Sternocleidomastoid (tissue), 1 donor: ENCODE results near the gene CSF2.

- PRO-cap, result no peak
Measured at GRCh38 chr5:131266430-131266704, 2.5 kb downstream of the CDC42SE2 start.

GRCh38 chr5:131274277-131274736 is 10.5 kb downstream of the CDC42SE2 start:
- PRO-cap, result no peak

DNA sequence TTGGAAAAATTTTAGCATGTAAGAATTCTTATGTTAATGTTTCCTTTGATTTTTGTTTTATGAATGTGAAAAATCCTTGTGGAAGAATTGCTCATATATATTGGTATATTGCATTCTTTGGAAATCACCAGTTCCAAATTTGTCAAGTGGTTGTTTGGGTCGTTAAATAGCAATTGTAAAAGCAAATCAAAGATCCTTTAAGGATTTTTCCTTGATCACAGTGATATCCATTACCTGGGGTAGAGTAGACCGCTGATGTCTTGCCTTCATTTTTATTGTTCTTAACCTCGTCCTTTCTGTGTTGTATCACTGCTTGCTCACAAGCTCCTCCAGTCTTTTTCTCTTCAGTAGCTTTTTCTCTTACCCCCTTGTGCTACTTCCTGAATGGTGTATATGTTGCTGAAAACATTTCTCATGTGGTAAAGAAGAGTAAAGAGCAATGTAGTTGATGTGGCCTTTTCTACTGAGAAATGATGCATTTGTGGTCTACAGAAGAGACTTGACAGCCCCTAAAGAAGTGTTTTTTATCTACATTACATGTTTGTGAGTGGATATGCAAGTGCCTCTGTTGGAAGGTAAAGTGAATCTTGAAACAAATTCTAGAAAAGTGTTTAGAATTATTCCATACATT is 17.2 kb downstream of the CDC42SE2 start:
- PRO-cap, result no peak

DNA sequence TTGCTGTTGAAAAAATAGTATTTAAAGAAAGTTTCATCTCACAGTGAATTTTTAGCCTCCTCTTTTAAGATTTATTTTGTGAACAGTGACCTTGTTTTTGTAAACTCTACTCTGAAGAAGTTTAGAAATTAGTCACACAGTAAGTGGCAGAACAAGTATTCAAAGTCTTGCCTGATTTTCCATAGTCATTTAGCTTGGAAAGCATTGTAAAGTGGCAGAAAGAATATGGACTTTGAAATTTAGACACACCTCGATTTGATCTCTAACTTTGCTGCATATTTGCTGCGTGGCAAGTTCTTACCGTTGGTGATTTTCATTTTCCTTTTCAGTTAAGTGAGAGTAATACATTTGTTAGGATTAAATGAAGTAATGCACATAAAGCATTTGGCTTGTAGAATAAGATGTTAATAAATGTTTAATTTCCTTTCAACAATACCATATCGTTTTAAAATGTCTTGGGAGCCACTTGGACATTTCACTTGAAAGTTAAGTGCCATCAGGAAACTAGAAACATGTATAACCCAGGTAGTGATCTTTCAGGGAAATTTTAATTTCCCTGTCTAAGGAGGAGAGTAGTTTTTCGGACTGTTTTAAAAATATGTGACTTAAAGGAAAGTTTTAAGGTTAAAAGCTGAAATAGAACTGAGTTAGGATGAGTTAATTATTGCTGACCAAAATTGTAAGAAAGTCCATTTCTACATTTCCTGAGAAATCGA is 17.8 kb downstream of the CDC42SE2 start:
- PRO-cap, result no peak

- PRO-cap, result no peak
Measured at GRCh38 chr5:131361197-131361611, 97.4 kb downstream of the CDC42SE2 start.

GRCh38 chr5:131372996-131373709 is 109.3 kb downstream of the CDC42SE2 start:
- PRO-cap, result no peak

DNA sequence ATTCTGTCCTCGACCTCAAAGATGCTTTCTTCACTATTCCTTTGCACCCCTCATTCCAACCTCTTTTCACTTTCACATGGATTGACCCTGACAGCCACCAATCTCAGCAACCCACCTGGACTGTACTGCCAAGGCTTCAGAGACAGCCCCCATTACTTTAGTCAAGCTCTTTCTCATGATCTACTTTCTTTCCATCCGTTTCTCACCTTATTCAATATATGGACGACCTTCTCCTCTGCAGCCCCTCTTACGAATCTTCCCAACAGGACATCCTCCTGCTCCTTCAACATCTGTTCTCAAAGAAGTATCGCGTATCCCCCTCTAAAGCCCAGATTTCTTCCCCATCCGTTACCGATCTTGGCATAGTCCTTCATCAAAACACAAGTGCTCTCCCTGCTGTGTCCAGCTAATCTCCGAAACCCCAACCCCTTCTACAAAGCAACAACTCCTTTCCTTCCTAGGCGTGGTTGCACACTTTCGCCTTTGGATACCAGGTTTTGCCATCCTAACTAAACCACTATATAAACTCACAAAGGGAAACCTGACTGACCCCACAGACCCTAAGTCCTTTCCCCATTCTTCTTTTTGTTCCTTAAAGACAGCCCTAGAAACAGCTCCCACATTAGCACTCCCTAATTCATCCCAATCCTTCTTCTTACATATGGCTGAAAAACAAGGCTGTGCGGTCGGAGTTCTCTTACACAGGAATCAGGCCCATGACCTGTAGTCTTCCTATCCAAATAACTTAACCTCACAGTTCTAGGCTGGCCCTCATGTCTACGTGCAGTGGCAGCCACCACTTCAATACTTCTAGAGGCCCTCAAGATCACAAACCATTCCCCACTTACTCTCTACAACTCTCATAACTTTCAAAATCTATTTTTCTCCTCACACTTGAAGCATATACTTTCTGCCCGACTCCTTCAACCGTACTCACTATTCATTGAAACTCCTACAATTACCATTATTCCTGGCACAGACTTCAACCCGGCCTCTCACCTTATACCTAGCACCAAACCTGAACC is 59.6 kb downstream of the RAPGEF6 start:
- PRO-cap, result no peak

DNA sequence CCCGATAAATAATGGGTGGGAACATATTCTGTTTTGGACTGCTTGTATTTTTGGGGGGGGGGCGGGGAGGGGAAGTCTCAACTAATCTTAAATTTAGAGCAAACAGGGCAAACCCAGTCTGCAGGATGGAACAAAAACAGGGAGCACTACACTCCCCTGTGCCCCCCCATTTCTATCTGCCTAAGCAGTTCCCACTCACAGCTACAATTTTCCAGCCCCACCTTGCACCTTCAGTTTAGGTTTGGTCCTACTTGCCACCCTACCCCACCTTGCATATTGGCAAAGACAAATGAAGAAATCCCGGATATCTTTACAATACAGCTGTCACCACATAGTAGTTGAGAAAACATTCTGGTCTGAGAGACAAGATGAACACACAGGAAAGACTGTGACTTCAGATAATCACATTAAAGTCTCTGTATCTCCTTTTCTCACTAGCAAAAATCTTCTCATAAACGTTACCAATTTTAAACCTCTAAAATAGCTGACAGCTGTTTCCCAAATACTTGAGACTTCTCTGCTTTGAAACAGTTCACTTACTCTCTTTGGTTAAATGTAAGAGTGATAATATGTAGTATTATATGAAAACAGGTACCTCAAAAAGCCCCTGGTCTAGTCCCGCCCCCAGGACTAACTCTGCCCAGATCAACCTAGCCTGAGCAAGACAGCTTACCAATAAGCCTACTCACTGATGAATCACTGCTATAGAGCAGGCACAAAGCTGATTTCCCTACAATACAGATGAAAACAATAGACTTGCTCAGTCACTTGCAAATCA is 5.2 kb upstream of the RAPGEF6 start:
- PRO-cap, result no peak

DNA sequence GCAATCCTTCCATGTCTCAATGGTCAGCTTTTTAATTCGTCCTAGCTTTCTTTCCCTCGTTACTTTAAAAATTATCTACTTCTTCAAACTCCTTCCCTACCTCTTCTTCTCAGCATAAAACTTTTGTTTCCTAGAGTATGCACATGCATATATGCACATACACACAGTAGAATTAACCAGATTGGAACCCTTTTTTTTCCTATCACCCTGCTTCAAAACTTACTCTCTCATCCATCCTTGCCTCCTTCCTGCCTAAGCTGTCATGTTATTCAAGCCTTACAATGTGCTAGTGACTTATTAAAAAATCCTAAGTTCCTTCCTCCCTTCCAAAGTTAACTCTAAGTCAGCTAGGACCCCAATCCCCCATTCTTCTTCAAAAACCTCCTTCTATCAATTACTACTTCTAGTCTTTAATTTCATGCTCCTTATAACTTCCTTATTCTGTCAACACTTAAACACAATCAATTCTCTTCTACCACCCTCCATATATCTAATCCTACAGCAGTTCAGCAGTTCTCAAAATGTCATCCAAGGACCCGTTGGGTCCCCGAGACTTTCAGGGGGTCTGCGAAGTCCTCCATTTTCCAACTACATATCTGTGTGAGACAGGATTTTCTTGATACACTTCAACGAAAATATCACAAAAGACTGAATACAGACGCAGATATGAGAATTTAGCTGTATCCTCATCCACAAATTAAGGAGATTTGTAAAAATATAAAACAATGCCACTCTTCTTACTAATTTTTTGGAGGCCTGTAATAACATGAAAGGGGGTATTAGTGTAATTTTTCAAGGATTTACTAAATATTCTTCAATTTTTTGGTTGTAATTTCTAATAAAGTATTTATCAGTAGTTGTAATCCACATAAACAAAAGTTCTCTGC is 77.1 kb upstream of the RAPGEF6 start:
- PRO-cap, result no peak

- PRO-cap, result no peak
Measured at GRCh38 chr5:132073497-132073911, at the start of gene CSF2. CSF2 (plus strand) TSS chr5:132073789.

- PRO-cap, result no peak
Measured at GRCh38 chr5:132215029-132215751, 12.5 kb downstream of the P4HA2 start.

- PRO-cap, result no peak
Measured at GRCh38 chr5:132263875-132264430, 6.5 kb downstream of the PDLIM4 start.

- PRO-cap, result no peak
Measured at GRCh38 chr5:132392293-132392790, 22.8 kb downstream of the SLC22A5 start.

DNA sequence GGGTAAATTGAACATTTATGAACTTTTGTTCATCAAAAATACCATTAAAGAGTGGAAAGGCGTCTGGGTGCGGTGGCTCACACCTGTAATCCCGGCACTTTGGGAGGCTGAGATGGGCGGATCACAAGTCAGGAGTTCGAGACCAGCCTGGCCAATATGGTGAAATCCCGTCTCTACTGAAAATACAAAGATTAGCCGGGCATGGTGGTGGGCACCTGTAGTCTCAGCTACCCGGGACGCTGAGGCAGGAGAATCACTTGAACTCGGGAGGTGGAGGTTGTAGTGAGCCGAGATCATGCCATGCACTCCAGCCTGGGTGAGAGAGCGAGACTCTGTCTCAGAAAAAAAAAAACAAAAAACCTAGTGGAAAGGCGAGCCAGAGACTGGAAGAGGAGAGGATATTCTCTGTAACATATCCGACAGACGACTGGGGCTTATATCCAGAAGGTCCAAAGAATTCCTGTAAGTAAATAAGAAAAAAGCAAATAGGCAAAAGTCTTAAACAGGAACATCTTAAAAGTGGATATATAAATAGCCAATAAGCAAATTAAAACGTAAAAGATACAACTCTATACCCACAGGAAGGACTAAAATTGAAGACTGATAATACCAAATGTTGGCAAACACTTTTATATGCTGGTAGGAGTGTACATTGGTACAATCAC is 50.2 kb downstream of the IRF1 start:
- PRO-cap, result no peak

DNA sequence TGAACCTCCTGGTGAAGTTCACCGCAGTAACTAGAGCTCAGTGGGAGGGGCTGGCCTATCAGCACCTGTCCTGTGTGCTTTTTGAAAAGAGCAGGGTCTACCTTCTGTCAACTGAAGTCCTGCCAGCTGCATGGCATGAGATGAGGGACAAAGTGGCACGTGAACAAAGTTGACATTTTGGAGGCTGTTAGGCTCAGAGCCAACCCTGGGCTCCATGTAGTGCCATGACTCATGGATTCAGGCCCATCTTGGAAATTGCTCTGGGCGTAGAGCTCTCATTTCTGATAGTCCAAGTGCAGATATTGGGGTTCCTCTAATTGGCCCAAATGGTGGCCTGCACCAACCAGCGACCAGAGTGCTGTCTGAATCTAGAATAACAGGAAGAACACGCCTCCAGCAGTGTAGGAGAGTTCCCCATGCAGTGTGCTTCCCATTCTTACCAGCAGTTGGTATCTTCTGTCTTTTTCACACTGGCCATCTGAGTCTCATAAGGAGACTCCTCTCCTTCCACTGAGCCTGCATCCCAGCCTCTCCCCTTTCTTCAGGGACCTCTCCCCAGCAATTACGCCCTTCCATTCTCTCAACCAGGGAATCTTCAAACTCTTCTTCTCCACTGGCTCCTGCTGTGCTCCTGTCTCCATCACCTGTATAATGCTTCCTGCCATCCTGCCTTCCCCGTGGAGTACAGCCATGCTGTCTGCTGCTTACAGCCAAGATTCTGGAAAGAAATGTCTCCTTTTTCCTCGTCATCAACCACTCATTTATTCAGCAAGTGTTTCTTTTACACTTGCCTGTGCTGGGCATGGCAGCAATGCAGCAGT is 30.4 kb downstream of the IRF1 start:
- PRO-cap, result no peak

GRCh38 chr5:132462512-132463085 is 28.0 kb downstream of the IRF1 start:
- PRO-cap, result no peak

GRCh38 chr5:132557527-132558275 is 924 bp downstream of the RAD50 start:
- PRO-cap, result no peak

- PRO-cap, result no peak
Measured at GRCh38 chr5:132594574-132595237, 37.9 kb downstream of the RAD50 start.

GRCh38 chr5:132603756-132604298 is 47.0 kb downstream of the RAD50 start:
- PRO-cap, result no peak

- PRO-cap, result no peak
Measured at GRCh38 chr5:132753181-132753634, 6.0 kb downstream of the CCNI2 start.